Thoracic aorta endothelial cell (primary cell): Measurements from ENCODE around the genes ELP2, TPGS2 and PIK3C3.

DNA sequence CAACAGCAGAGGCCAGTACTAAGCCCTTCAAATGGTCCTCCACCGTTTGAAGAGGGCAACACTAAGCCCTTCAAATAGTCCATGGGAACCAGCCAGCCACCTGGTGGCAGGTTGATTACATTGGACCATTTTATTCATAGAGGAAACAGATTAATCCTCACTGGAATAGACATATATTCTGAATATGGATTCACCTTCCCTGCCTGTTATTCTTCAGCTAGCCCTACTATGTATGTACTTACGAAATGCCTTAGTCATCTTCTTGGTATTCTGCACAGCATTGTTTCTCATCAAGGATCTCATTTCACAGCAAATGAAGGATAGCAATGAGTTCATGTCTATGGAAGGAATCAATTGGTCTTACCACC is 10.0 kb upstream of the ZNF396 start:
- CAGE, long polyA plus RNA = no peak

- CAGE, long polyA plus RNA = no peak
These were observed 29.2 kb downstream of the INO80C start for GRCh38 chr18:35468404-35469176.

GRCh38 chr18:35491168-35492082 is 6.3 kb downstream of the INO80C start:
- CAGE, long polyA plus RNA = no peak

GRCh38 chr18:35498523-35498861 is 732 bp upstream of the INO80C start:
- CAGE, long polyA plus RNA = no peak

GRCh38 chr18:35582887-35583676 is 1.5 kb downstream of the GALNT1 start:
- CAGE, long polyA plus RNA = no peak

DNA sequence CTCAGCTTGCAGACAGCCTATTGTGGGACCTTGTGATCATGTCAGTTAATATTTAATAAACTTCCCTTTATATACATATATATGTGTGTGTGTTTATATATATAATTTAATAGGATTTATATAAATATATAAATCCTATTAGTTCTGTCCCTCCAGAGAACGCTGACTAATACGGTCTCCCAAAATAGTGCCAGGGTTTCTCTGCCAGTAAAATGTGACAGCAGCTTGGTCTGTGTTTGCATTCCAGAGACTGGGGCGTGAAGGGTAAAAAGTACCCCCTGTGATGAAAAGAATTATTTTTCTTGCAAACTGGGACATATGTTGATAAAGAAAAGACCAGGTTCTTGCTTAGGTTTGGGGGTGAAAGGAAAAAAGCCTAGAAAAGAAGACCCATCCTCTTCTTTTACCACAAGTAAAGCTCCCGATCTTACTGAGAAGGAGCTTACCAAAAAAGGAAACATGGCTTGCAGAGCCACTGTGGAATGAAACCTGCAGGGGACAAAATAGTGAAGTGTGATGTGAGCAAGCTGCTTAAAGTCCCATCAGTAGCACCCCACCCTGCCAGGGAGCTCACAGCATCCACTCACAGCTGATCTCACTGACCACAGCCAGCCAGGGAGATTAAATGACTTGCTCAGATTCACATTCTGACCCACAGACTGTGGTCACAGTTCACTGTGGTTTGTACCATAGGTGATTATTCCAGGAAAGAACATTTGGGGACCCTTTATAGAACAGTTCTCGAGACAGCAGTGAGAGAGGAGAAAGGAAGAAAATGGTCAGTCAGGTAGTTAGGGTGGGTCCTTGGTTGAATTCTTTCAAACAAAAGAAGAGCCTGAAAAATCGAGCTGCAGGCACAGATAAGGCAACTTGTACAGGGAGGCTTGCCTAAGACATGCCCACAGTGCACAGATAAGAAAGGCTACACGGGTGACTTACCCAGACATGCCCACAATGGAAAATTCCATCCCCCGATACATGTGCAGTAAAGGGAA is 110.8 kb upstream of the C18orf21 start:
- CAGE, long polyA plus RNA = no peak

DNA sequence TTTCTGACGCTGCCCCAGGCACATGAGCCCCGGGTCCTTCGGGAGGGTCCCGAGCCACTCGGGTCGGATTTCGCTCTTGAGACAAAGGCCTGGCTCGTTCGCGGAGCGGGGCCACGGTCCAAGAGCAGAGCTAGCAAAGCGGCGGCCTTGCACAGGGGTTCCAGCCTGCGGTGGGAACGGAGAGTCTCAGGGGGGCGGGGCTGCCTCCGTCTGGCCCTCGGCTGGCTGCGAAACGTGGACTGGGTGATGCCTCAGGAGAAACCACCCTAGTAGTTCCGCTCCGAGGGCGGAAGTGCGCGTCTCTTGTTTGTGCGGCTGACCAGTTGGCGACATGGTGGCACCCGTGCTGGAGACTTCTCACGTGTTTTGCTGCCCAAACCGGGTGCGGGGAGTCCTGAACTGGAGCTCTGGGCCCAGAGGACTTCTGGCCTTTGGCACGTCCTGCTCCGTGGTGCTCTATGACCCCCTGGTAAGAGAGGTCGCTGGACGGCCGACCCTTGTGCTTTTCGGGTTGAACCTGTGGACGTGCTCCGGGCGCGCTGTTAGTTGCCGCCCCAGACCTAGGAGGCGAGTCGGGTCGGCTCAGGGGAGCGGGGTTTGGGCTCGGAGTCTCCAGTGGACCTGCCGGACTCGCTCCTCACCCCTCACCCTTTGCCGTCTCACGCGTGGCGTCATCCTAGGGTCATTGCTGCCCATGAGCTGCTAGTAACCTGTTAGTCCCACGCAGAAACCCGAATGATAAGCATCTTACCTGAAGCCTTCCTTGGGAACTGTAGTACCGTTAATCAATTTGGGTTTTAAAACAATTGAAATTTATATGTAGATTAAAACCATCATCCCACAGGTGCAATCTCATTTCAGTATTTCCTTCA is at the start of gene ELP2:
Gene ELP2 (plus strand): TSS at position 297 of the 872 bp plus-strand sequence.
- CAGE, long polyA plus RNA = no peak

- CAGE, long polyA plus RNA = no peak
These were observed 160.2 kb downstream of the FHOD3 start for GRCh38 chr18:36457575-36458291.

DNA sequence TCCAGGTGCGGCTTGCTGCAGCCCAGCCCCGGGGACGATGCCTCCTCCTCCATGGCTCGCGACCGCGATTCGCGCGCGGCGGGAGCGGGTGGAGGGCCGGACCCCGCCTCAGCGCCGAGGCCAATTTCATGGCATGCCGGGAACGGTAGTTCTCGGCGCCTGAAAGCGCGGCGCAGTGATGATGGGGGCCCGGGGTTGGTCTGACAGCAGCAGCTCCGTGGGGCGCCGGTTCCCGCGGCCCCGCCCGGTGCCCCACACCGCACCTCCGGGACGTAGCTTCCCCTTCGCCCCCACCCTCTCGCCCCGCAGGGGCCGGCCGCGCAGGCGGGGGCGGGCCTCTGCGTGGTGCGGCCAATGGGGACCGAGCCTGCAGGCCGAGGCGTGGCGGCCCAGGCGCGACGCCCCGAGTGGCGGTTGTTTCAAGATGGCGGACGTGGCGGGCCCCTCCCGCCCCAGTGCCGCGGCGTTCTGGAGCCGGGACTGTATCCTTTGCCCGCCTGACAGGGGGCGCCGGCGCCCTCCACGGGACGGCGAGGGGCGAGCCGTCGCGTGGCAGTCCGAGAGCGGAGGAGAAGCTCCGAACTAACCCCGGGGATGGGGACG is at the start of gene TPGS2:
Gene TPGS2 (minus strand): TSS at position 288 of the 603 bp plus-strand sequence.
- CAGE, long polyA plus RNA = no peak

GRCh38 chr18:37565003-37565379 is 607 bp downstream of the CELF4 start:
- CAGE, long polyA plus RNA = no peak

GRCh38 chr18:41954847-41955739 is at the start of gene PIK3C3:
PIK3C3 (plus strand) TSS chr18:41955234.
- CAGE, long polyA plus RNA = no peak

DNA sequence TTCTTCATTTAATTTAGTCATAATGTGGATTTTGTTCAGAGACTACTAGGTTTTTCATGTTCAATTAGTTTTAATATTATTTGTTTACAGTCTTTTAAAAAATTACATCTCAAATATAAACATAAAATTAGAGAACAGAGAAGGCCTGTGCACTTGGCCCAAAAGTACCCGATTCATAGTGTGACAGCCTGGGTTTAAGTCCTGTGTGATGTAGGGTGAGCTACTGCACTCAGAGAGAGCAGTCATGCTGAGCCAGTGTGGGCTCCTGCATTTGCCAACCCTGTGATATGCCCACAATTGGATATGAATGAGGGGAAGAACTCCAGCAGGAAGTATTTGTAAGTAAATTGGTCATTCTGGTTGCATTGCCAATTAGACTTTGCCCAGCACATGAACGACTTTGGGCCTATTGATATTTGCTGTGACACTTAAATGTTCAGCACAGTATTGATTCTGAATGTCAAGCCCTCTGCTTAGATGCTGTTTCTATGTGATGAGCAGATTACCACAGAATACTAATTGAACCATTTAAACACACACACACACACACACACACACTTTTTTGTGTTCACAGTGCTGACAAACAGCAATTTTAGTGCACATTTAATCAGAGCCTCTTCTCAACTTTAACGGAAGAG is 570.8 kb downstream of the PIK3C3 start:
- CAGE, long polyA plus RNA = no peak

GRCh38 chr18:43830827-43831345 is 553.6 kb upstream of the SYT4 start:
- CAGE, long polyA plus RNA = no peak

DNA sequence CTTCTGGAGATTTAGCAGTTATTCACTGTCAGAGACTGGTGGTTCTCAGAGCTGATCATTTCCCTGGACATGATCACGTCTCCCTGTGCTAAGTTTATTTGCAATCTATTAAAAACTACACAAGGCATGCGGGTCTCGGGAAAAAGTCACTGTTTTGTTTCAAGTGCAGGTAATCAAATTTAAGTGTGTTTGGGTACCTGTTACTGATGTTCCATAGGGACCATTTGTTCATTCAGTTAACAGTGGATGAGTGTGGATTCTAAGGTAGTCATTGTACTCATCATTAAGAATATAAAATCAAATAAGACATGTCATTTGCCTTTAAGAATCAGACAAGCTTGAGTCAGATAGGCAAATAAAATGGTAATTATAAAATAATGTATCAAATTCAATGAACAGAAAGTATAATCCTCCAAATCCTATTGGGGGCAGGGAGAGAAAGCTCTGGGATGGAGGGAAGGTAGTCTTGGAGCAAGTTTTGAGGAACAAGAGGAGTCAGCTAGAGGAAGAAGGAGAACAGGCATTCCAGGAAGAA is 47.6 kb downstream of the SETBP1 start:
- CAGE, long polyA plus RNA = no peak

GRCh38 chr18:44779718-44780403 is 99.2 kb downstream of the SETBP1 start:
- CAGE, long polyA plus RNA = no peak

GRCh38 chr18:44789094-44789526 is 108.4 kb downstream of the SETBP1 start:
- CAGE, long polyA plus RNA = no peak

GRCh38 chr18:44790797-44791389 is 110.2 kb downstream of the SETBP1 start:
- CAGE, long polyA plus RNA = no peak

GRCh38 chr18:44925030-44925668 is 244.5 kb downstream of the SETBP1 start:
- CAGE, long polyA plus RNA = no peak

DNA sequence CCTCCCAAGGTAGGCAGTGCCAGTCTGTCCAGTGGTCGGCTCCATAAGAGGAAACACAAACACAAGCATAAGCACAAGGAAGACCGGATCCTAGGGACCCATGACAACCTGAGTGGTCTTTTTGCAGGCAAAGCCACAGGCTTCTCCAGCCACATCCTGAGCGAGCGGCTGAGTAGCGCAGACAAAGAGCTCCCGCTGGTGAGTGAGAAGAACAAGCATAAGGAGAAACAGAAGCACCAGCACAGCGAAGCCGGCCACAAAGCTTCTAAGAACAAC is 272.0 kb downstream of the SETBP1 start:
- CAGE, long polyA plus RNA = no peak

GRCh38 chr18:45627127-45627547 is 11.9 kb downstream of the SLC14A2 start:
- CAGE, long polyA plus RNA = no peak